Metastatic Breast Carcinoma in the Ovary (tissue), 3 donors: ENCODE measurements around a stretch of chr6.

DNA sequence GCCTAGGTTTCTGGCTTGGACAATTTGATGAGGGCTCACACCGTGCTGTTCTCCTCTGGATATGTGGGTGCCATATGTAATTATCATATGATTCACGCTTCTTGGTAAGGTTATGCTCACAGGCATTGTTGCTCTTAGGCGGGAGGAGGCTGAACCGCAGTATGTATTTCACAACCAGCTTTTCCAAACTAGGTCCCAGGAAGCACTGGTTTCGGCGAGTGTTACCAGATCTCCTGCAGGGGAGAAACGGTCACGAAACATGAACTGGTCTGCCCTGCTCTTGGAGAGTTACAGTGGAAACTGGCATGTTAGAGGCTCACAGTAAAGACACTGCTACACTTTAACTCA is 782 bp upstream of the FAM50B start:
- PRO-cap, 3 experiments, result no peak in any of the 3 experiments

- PRO-cap, 3 experiments, result no peak in any of the 3 experiments
Observed at GRCh38 chr6:3886970-3887649, 37.9 kb downstream of the FAM50B start.

DNA sequence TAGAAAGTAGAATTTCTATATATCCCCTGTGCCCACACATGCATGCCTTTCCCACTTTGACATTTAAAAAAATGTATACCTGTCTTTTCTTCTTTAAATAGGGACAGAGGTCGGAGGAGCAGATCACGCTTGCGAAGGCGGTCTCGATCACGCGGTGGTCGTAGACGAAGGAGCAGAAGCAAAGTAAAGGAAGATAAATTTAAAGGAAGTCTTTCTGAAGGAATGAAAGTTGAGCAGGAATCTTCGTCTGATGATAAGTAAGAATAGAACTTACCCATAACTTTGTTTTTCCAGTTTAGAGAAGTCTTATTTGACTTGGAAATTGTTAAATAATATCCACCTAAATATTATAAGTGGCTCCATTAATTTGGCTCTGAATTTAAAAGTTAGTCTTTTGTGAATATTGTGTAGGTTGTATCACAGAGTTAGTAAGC is 19.6 kb downstream of the PRPF4B start:
- PRO-cap, 3 experiments, result no peak in any of the 3 experiments

GRCh38 chr6:4219556-4219901 is 84.2 kb upstream of the ECI2 start:
- PRO-cap, 3 experiments, result no peak in any of the 3 experiments

DNA sequence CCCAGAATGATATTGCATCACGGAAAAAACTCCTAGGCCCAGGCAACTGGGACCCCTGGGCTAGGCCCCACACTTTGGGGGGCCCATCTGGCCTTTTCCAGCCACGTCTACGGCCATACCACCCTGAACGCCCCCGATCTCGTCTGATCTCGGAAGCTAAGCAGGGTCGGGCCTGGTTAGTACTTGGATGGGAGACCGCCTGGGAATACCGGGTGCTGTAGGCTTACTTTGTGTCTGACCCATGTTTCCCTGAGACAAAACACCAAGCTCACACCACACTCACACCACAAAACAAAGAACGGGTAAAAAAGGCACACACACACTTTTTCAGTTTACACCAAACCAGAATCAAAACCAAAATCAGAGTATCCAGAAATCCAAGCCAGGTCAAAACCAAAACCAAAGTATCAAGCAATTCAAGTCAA is 292.5 kb upstream of the ECI2 start:
- PRO-cap, 3 experiments, result peak in 1 of 3 experiments; most common plus-strand start position 104 of the sequence (in 1)

DNA sequence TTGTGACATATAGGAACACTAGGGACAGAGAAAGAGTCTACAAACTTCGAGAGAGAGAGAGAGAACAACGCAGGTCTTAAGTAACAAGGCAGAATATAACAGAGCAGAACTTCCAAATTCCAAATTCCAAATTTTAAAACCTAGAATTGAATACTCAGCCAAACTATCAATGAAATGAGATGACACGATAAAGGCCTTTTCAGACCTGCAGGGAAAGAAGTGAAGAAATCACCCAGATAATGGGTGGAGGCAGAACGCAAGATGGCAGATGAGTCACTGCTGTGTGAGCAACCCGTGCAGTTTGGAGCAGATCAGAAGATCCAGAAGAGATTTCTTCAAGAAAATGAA is 88.3 kb upstream of the CDYL start:
- PRO-cap, 3 experiments, result no peak in any of the 3 experiments

DNA sequence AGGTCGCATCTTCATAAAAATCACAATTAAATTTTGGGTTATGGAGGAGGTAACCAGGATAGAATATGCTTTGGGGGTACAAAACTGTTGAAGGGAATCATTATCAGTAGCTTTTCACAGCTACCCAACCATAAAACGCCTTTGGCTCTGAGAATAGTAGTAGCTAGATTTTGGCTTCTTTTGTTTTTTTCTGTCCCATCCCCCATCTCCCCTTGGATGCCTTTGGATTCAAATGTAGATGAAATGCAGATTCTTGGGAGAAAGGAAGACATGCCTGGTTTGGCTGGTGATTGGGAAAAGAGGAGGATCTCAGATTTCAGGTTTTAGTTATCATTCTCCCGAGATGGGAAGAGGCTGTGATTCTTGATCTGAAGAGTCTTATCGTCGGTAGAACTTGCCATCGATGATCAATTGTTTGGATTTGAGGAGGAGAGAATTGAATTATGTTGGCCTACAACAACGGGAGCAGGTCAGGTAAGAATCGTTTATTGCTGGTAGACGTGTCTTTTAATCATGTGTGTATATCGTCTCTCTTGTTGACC is 3.4 kb upstream of the CDYL start:
- PRO-cap, 3 experiments, result no peak in any of the 3 experiments

- PRO-cap, 3 experiments, result no peak in any of the 3 experiments
Observed at GRCh38 chr6:4804968-4805795, 29.0 kb downstream of the CDYL start.

DNA sequence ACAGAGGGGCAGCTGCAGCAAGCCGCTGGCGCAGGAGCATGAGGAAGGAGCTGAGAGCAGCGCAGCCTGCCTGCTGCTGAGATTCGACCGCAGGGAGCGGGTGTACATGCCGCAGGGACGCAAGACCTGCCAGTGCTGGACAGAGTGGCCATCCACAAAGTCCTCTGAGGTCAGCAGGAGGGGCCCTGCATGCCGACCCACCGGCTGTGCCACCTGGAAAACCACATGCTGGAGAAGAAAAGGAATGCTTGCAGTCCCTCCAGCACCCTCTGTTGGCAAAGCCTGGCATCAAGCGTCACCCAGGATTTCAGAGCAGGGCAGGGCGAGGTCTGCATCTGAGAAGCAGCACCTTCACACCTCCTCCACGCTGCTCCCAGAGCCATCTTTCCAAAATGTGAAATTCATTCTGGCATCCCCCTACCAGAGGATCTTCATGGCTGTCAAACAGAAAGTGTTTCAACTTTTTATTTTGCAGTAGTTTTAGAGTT is 29.8 kb downstream of the CDYL start:
- PRO-cap, 3 experiments, result no peak in any of the 3 experiments

- PRO-cap, 3 experiments, result no peak in any of the 3 experiments
Observed at GRCh38 chr6:4879872-4880330, 103.7 kb downstream of the CDYL start.

GRCh38 chr6:4953440-4954204 is 50.2 kb downstream of the RPP40 start:
- PRO-cap, 3 experiments, result no peak in any of the 3 experiments

- PRO-cap, 3 experiments, result no peak in any of the 3 experiments
Observed at GRCh38 chr6:5025512-5026190, 21.8 kb upstream of the RPP40 start.

DNA sequence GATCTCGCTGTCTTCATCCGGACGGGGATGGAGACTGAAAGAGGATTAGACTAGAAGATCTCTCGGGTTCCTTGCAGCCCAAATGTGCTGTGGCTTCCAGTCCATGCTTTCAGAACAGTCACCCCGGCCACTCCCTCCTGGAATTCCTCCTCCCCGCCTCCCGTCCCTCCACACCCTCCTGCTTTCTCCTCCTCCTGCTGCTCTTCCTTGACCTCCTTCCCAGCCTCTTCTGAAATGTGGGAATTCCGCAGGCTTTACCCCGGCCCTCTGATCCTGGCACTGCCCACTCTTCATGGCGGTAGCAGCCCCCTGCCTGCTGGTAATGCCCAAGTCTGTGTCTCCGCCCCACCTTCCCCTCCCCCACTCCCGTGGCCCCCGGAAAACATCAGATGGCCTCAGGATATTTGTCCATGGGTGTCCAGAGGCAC is 28.9 kb upstream of the RPP40 start:
- PRO-cap, 3 experiments, result no peak in any of the 3 experiments

- PRO-cap, 3 experiments, result no peak in any of the 3 experiments
Observed at GRCh38 chr6:5115097-5115604, 30.0 kb downstream of the PPP1R3G start.

- PRO-cap, 3 experiments, result no peak in any of the 3 experiments
Observed at GRCh38 chr6:5672670-5673030, 334.1 kb downstream of the NRN1 start.

- PRO-cap, 3 experiments, result no peak in any of the 3 experiments
Observed at GRCh38 chr6:5701084-5701772, 305.5 kb downstream of the NRN1 start.

DNA sequence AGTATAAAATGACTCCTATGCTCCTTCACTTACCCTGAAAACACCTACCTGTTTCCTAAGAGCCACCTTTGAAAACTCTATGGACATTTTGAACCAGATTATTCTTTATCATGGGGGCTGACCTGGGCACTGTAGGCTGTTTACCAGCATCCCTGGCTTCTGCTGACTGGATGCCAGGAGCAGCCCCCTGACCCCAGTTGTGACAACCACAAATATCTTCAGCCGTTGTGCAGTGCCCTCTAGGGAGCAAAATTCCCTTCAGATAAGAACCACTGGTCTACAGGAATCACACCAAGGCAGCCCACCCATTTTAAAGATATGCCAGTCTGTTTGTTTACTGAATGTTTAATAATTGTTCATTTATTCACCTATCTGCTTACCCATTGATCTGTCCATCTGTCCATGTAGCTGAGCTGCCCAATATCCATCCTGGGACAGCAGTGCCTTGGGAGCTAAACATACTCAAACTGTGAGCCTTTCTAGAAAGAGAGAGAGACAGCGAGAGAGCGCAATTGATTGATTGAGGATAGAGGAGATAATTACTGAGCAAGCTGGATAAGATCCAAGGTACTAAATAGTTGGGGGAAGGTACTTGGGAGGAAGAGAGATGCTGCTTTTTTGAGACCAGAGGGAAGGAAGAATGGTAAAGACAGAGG is 276.8 kb downstream of the NRN1 start:
- PRO-cap, 3 experiments, result no peak in any of the 3 experiments

DNA sequence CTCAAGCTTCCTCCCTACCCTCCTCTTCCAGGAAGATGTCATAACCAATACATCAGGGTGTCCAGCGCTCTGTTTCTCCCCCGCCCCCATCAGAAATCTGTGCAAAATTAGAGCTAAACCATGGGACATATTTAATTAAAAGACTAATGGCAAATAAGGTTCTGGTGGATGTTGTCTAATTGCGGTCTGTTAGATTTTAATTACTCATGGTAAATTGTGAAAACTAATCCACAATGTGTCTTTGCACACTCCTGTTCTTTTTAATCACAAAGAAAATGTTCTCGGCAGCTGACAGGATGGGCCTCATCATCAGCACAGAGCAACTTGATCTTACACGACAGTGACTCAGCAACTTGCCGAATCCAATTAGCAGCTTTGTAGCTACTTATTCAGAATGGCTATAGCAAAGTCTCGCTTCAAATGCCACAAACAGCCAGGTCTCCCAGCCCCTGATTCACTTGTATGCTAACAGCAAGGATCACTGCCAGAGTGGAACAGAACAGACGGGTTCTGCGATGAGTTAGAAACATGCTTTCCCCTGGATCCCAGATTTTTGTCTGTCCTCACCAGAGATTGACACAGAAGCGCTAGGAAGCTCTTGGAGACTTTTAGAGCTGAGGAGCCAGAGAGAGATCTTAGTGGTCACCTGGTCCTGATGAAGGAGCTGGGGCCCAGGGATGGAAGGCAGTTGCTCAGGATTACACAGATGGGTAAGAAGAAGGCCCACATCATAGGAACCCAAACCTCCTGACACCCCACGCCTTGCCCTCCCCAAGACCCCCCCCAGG is 254.4 kb downstream of the NRN1 start:
- PRO-cap, 3 experiments, result no peak in any of the 3 experiments

DNA sequence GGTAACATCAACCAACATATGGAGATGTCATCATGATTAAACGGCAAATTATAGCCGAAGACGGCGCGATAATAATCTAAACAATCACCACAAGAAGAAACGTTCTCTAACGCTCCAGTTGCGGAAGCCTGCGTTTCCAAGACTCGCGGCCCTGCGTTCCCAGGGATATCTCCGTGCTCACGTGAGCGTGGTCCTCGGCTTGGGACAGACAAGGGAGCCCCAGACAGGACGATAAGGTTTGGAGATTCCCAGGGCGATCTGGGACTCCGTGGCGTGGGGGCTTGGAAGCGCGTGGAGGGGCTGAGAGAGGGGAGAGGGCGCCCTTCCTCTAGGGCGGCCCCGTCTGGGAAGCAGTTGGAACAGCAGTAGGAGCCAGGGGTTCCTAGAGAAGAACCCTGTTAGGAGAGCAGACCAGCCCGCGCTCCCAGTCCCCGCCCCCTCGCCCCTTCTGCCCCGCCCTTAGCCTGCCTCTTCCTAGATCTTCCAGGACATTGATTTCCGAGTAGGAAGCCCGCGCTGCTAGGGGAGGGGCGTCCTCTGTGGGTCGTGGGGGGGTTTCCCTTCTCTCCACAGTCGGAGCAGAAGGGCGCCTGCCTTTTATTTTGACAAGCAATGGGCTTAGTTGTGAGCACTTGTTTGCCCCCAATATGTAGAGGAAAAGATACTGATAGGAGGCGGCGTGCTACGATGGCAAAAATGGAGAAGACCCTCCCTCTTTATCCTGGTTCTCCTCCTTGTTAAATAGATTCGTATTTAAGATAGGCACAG is 10.6 kb downstream of the NRN1 start:
- PRO-cap, 3 experiments, result no peak in any of the 3 experiments

GRCh38 chr6:5999782-6000069 is 7.0 kb downstream of the NRN1 start:
- PRO-cap, 3 experiments, result no peak in any of the 3 experiments